AG10803 (cell line): ENCODE measurements around a stretch of chr16.

GRCh38 chr16:81487188-81487690, 42.6 kb downstream of the CMIP start:
- RRBS: no CpG with 5 or more reads among the region's 16 CpGs

GRCh38 chr16:81497659-81498356, 53.2 kb downstream of the CMIP start:
- RRBS: 84% methylated on average over 2 of the region's 15 CpGs

DNA sequence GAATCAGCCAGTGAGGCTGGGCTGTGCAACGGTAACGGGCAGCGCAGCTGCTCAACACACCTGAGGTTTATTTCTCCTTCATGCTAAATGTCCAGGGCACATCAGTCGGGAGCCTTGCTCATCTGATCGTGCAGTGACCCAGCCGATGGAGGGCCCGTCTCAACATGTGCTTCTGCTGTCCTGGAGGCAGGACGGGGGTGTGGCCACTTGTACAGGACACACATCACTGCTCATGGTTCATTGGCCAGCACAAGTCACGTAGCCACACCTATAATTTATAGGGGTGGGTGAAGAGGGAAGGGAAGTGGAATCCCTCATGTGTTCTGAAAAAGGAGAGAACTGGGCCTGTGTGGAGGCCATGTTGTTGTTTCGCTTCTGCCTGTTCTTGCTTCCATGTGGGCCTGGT, 60.4 kb downstream of the CMIP start:
- RRBS: no CpG with 5 or more reads among the region's 10 CpGs

- RRBS: 46% methylated on average over 8 of the region's 26 CpGs
These were observed 68.7 kb downstream of the CMIP start for GRCh38 chr16:81512964-81513980.

DNA sequence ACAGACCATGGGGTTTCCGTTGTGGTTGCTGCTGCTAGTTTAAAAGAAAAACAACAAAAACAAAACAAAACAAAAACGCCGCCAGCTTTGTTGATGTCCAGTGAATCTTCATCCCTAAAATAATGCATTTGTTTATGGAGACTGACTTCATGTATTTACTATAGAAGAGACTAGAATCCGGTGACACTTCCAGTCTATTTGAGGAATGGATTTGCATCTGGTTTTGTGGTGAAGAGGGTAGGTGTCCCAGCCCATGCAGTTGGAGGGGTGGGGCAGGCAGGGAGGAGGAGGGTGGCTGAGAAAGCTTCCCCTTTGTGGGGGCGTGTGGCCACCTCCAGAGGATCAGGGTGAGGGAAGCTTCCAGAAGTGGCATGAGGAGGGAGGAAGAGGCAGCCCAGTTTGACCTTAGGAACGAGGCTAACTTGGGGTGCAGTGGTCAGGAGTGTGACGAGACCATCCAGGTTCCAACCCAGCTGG, 69.4 kb downstream of the CMIP start:
- RRBS: no CpG with 5 or more reads among the region's 7 CpGs

- RRBS: no CpG with 5 or more reads among the region's 11 CpGs
These were observed 73.1 kb downstream of the CMIP start for GRCh38 chr16:81517635-81518096.

GRCh38 chr16:81581733-81582159, 137.1 kb downstream of the CMIP start:
- RRBS: no CpG with 5 or more reads among the region's 5 CpGs

DNA sequence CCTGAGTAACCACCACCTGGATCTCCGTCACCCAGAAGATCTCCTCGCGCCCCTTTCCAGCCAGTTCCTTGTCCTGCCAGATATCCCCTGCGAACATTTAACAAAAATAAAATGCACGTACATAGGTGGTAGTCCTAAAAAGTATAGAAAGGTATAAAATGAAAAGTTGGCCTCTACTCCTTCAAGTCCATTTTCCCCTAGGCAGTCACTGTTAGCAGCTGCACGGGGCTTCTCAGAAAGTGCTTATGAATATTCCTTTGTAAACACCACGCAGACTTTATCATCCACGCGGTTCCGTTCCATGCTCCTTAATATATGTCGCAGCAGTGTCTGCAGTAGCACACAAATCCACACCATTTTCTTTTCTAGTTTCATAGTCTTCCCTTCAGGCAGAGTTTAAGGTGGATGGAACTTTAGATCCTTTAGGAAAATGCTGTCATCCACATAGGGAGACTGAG, 146.9 kb upstream of the PLCG2 start:
- RRBS: no CpG with 5 or more reads among the region's 11 CpGs

DNA sequence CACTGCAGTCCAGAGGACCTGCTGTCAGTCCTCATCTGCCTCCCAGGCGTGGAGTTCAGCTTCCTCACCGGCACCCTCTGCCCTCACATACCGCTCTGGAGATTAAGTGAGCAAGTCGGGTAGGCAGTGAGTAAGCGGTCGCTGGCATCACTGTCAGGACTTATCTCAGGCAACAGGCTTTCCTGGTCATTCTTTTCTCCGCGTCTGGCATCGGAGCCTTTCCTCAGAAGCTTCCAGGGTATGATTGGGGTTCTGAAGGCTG, 92.7 kb upstream of the PLCG2 start:
- RRBS: no CpG with 5 or more reads among the region's 9 CpGs

- RRBS: 6% methylated on average over 7 of the region's 59 CpGs
These were observed 48.7 kb upstream of the PLCG2 start for GRCh38 chr16:81729912-81731173.

- RRBS: no CpG with 5 or more reads among the region's 26 CpGs
These were observed 7.0 kb downstream of the PLCG2 start for GRCh38 chr16:81785569-81786914.

GRCh38 chr16:81841698-81842363, 62.7 kb downstream of the PLCG2 start:
- RRBS: no CpG with 5 or more reads among the region's 8 CpGs

DNA sequence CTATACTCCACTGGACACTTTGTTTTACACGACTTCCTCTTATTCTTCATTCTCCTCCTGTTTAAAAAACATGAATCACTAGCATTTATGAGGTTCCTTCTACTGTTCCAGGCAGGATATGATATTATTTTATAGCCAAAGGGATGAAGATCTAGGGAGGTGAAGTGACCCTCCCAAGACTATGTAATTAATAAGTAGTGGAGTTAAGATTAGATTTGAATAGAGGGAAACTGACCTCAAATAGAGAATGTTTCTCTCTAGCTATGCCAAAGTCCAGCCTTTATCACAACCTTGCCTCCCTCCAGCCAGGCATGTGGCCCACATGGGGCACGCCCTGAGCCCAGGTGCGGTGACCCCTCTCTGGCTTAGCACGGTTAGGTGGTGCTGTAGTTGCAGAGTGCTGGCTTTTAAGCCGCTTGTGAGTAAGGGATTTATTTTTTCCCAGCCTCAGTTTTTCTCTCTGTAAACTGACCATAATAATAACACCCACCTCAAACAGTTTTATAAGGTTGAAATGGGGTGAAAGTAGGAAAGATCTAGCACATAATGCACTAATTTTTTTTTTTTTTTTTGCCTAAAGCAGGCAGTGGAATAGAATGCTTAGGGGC, 1.1 kb upstream of the HSD17B2 start:
- RRBS: no CpG with 5 or more reads among the region's 5 CpGs

DNA sequence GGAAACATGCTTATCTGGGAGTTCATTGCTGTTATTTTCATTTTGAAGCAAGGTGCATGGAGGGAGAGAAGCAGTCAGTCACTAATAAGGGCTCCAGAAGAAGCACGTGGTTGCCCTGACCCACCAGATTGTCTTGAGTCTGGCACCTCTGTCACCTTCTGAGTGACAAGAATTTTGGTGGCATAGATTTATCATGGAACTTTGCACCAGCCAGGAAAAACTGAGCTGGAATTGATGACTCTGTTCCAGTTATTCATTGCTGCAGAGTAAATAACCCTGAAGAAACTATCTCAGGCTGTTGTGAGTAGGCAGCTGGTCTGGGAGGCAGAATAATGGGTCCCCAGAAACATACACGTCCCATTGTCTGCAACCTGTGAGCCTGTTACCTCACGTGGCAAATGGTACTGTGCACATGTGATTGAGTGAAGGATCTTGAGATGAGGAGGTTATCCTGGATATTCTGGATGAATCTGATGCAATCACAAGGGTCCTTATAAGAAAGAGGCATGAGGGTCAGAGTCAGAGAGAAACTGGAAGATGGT, 44.9 kb downstream of the HSD17B2 start:
- RRBS: no CpG with 5 or more reads among the region's 3 CpGs

DNA sequence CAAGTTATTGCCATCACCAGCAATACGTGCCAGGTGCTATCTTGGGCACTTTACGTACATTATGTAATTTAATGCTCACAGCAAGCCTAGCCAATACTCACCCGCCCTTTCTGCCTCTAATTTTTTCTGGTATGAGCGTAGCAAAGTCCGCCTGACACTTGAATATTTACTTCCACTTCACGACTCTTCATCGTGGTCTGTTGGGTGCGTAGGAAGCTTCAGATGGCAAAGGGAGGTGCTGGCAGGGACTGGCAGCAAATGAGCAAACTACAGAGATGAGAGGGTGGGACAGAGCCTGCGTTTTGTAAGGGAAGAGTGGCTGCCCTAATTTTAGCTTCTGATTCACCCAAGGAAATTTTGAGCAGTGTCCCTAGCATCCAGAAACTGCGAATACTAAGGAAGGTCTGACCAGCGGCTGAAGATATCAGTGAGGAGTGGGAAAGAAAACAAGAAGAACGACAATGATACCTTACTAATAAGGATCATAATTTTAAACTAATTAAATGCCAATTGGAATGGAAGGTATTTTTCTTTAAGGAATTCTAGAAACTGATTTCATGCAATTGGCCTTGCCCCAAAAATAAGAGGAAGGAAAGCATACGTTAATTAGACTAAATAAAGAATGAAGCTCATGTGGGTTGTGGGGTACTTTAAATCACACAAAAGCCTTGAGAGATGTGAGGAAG, 41.9 kb upstream of the CDH13 start:
- RRBS: no CpG with 5 or more reads among the region's 13 CpGs

DNA sequence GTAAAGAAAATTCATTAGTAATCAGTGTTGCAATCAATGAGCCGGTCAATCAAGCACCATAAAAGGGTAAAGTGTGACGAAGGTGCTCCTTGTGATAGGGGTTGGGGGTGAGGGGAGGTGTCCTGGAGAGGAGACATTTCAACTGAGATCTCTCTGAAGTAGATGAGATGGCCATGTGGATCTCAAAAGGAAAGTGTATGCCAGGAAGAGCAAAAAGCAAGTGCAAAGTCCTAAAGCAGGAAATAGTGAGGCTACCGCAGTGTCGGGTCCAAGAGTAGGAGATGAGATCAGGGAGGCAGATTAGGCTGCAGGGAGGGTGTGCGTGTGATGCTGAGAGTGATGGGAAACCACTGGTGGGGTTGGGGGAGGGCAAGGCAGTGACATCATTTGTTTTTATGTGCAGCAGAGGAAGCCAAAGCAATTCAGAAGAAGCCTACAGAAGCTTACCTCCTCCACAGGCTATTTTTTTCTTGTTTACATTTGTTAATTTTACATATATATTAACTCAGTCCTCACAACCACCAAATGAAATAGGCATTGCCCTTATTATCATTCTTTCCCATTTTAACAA, 28.6 kb downstream of the CDH13 start:
- RRBS: no CpG with 5 or more reads among the region's 5 CpGs

DNA sequence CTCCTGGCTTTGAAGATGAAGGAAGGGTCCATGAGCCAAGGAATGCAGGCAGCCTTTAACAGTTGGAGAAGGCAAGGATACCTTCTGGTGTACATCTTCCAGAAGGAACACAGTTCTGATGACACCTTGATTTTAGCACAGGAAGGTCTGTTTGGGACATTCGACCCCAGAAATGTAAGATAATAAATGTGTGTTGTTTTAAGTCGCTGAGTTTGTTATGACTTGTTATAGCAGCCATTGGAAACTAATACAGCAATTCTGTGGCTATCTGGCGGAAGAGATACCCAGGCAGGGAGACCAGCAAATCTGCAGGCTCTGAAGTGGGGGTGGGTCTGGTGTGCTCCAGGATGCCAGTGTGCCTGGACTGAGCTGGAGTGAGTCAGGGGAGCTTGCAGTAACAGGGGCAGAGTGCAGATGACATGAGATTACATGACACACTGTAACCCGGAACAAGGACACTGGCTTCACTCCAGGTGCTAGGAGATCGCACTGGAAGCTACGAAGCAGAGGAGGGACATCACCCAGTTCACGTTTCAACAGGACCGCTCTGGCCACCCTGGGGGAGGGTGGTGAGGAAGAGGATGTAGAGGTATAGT, 475.4 kb downstream of the CDH13 start:
- RRBS: no CpG with 5 or more reads among the region's 8 CpGs

DNA sequence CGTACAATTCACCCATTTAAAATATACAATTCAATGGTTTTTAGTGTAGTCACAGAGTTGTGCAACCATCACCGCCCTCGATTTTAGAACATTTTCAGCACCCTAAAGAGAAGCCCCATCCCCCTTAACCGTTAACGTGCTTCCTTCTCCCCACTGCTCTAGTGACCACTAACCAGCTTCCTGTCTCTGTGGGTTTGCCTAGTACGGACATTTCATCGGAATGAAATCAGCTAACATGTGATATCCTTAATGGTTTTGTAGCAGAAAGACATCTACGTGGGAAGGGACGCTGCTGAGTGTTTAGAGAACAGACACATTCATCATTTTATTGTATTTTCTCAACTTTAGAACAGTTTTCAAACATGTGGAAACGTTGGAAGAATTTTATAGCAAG, 80.7 kb upstream of the HSBP1 start:
- RRBS: no CpG with 5 or more reads among the region's 10 CpGs

- RRBS: 2% methylated on average over 17 of the region's 77 CpGs
These were observed 676 bp downstream of the MLYCD start for GRCh38 chr16:83899259-83900323.

DNA sequence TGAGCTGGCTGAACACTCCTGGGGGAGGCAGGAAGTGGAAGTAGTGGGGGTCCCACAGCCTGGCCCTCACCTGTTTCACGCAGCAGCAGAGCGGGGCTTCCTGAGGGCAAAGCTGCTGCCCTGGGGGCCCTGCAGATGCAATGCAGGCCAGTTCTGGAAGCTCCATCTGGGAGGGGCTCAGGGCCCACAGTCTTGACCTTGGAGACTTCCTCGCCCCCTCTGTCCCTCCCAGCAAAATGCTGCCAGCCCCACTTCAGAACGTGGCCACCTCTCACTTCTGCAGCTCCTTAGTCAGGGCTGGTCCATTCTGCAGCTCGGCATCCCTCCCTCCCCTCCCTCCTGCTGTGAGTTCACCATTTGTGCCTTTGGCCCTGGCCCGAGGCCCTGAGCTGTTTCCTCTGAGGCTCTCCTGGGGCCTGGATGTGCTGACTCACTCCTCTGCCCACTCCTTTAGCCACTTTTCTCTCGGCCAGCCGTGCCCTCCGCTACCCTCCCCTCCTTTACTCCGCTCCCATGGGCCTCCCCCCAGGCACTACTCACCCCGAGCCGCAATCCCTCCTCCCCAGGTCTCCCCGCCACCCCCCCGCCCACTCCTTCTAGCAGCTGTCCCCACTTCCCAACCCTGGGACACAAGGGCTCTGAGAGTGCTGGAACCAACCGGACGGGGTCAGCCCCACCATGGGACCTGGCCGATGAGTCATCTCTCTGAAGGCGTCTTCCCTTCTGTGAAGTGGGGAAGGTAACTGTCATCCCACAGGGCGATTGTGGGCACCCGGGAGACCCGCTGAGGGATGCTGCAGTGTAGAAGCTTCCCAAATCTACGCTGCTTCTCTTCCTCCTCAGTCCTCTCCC, 11.6 kb downstream of the KCNG4 start:
- RRBS: 37% methylated on average over 6 of the region's 22 CpGs